ENCODE measurements around the gene TRIM44.

DNA sequence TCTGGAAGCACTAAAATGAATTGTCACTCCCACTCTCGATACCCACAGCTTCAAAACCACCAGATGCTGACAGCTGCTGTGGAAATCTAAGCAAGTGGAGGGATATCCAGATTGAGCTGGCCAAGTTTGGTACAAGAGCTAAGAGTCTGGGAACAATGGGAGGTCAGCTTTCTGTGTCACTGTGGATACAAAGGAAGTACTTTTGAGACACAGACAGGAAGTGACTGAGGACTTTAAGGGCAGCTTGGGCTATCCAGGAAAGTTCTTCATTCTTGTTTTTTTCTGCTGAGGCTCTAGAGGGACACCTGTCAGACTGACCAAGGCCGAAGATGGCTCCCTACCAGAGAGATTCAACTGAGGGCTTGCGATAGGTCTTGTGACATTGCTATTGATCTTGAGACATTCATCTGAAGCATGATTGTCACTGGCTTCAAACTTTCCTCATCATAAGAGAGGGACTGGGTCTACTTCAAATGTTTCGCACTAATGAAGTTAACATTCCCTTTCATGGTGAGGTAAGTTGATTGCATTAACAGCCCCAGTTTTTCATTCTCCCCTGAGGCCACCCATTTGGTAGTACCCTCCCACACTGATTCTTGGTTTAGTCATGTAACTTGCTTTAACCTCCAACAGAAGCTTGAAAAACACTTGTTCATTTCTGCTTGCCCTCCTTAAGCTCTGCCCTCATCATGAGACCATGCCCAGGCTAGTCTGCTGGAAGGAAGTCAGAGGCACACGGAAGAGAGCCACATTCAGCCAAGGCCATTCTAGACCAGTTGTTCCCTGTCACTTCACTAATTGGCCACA is 51.0 kb upstream of the CD44 start:
- RRBS = no CpG with 5 or more reads among the region's 5 CpGs

DNA sequence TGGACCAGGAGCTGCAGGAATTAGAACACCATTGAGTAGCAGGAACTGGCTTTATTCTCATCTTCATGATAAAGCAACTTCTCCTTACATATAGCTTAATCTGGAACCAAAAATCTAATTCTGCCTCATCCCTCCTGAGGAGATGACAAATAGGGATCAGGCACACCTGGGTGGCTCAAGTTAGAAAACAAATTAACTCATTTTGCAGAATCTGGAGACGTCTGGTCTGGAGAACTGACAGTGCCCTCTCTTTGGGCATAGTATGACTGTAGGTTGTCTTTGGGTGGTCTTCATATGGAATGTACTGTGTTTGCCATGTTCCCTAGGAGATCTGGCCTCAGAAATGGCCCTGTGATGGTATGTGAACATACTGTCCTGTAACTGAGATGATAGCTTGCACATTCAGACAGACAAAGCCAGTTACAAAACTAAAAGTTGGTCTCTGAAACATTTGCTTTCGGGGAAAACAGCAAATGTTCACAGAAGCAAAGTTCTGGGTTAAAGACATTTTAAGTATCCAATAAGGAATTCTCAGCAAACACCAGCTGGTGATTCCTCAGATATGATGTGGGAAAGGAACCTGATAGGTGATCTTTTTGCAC is 29.6 kb downstream of the CD44 start:
- RRBS = no CpG with 5 or more reads among the region's 2 CpGs

DNA sequence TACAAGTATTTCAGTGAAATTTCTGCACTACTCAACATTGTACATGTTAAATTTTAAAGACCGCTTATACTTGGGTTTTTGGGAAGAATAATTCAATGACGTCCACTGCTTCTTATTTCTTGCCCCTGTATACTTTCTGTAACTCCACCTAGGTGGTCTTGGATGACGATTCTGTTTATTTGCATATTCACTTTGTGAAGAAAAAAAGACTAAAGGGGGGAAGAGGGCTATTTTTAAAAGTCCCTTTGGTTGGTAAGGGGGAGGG is 68.4 kb downstream of the CD44 start:
- RRBS = no CpG with 5 or more reads among the region's 3 CpGs

- RRBS = no CpG with 5 or more reads among the region's 10 CpGs
These were observed 111.2 kb downstream of the SLC1A2 start for GRCh38 chr11:35308067-35308560.

DNA sequence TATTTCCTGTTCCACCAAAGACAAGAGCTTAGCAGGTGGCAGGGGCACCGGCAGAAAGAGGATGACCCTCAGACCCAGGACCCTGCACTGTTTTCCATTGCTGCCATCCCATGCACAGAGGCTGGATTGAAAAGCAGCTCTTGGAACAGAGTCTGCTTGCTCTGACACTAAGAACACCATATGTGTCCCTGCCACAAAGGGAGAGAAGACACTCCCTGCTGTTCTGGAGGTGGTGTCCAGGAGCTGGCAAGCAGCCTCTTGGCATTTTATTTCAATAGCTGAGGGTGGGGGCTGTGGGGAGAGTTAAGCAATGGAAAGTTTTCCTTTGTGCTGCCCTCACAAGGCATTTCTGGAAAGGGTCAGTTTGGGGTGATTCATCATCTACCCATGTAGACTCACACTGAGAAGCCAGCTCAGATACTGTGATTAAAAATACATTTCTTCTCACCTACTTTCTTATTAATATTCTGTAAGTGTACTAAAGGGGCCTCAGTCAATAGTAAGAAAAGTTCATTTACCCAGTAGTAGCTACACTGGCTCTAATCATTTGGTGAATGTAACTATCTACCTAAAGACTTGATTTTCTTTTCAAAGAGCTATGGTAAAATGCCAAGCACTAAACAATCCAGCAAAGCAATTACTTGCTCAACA is 55.3 kb downstream of the SLC1A2 start:
- RRBS = no CpG with 5 or more reads among the region's 1 CpG

DNA sequence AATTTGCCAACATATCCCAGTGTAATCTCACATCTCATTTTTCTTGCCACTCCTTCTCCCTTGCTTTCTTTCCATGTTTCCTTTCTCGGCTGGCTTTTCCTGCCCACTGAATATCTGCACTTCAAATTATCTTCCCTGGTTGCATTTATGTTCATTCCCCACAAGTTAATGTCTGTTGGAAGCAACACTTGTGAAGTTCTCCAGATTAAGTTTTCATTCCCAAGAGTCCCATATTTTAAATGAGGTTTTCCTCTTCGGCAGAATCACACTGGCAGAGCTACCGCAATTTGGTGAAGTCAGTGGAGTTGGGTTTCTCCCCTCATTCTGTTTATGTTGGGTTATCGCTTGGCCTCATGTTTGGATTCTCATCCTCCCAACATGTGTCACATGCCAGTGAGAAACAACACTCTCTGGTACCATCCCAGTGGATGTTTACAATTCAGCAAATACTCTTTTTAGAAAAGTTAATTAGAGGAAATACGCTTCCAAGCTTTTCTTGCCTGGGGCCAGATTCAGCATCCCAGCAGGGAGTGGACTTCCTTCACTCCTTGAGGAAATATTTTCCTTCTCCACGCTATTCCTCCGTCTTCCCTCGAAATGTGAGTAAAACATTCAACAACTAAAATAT is 2.2 kb downstream of the PAMR1 start:
- RRBS = no CpG with 5 or more reads among the region's 8 CpGs

- RRBS = 2% methylated on average over 23 of the region's 36 CpGs
These were observed at the start of gene TRIM44 for GRCh38 chr11:35662558-35662945. Gene TRIM44 (plus strand): TSS chr11:35662775.

DNA sequence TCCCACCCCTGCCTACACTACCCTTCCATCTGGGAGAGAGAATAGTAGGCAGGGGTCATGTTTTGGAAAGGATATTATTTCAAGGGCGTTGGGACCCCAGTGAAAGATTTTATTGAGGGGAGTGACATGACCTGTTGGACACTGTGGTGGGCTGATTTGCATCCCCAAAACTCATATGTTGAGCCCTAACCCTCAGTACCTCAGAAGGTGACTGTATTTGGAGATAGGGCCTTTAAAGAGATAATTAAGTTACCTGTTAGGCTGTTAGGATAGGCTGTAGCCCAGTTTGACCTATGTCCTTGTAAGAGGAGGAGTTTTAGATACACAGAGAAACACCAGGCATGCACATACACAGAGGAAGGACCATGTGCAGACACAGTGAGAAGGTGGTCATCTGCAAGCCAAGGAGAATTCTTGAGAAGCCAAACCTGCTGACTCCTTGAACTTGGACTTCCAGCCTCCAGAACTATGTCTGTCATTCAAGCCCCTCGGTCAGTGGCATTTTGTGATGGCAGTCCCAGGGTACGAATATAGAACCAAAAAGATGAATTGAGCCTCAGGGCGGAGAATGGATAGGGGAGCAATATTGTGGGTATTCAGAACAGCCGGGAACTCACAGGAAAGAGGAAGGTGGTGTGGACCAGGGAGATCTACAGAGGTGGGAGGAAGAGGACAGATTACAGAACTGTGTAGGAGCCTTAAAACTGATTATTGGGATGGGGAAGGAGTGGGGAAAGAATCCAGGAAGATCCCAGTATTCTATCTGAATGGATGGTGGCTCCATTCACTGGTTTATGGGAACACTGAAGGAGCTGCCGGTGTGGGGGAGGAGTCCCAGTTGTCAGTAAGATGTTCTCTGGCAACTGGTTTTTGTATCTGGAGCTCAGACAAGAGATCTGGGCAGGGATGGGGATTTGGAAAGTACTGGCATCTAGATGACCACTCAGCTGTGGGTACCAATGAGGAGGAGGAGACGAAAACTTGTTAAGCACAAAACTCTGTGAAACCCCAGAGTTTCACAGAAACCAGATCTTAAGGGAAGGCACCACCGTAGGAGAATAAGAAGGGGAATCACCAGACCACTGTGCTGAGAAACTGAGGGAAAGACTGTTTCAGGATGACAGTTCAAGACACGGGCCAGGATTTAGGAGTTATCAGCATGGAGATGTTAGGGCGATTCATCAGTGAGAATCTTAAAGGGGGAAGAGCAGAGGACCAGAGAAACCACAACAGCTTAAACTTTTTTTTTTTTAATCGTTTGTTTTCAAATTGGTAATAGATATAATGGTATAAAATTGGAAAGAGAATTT is 27.8 kb downstream of the LDLRAD3 start:
- RRBS = no CpG with 5 or more reads among the region's 11 CpGs

DNA sequence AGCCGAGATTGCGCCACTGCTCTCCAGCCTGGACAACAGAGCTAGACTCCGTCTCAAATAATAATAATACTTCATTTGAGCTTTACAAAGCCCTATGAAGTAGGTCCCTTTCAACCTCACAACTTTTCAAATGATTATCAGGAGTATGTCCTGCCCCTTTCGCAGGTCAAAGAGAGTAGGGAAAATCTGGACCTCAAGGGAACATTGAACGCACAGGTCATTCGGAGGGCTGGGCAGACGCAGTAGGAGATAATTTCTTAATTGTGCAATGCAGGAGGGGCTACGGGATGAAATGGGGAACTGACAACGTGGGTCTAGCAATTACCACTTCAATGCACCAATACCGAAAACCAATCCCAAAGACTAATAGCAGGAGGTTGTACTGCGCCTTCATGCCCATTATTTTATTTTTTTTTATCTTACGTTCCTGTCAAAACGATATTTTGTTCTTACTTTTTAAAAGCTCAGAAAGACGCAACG is 439 bp downstream of the COMMD9 start:
- RRBS = no CpG with 5 or more reads among the region's 15 CpGs

GRCh38 chr11:36375867-36376870 is 80.1 kb downstream of the PRR5L start:
- RRBS = 87% methylated on average over 14 of the region's 58 CpGs

DNA sequence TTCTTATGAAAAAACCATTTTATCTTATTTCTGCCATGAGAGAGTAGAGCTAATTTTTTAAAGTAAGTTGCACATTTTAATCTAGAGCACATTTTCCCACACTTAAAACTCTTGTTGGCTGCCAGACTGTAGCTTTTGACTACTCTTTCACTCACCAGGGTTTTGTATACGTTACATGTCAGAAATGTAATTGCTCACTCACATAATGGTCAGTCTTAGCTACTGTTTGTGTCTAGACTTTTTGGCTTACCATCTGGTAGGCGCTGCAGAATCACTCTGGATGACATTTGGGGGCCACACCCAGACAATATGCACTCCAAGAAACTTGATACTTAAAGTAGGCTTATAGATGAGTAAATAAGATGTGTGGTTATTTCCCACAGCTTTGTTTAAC is 88.9 kb downstream of the PRR5L start:
- RRBS = no CpG with 5 or more reads among the region's 2 CpGs

GRCh38 chr11:36388088-36388287 is 91.9 kb downstream of the PRR5L start:
- RRBS = no CpG with 5 or more reads among the region's 2 CpGs

- RRBS = no CpG with 5 or more reads among the region's 4 CpGs
These were observed 1178.6 kb downstream of the LRRC4C start for GRCh38 chr11:40280919-40281277.

- RRBS = no CpG with 5 or more reads among the region's 1 CpG
These were observed 1071.9 kb downstream of the LRRC4C start for GRCh38 chr11:40387443-40387973.

- RRBS = no CpG with 5 or more reads among the region's 27 CpGs
These were observed 590 bp downstream of the API5 start for GRCh38 chr11:43312279-43312893.

GRCh38 chr11:43474576-43475631 is 116.2 kb downstream of the TTC17 start:
- RRBS = no CpG with 5 or more reads among the region's 5 CpGs

DNA sequence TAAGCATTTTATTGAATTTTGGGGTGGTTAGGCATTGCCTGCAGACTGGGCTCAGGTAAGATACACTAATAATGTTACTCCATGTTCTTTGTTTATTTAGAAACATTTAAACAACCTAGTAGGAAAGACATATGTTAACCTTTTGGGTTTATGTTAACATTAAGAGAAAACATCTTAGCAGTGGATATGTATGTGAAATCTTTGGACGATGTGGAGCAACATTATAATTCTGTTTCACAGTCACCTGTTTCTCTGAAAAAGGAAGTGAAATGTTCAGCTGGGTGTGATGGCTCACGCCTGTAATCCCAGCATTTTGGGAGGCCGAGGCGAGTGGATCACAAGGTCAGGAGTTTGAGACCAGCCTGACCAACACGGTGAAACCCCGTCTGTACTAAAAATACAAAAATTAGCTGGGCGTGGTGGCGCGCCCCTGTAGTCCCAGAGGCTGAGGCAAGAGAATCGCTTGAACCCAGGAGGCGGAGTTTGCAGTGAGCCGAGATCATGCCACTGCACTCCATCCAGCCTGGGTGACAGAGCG is 1.5 kb downstream of the HSD17B12 start:
- RRBS = no CpG with 5 or more reads among the region's 13 CpGs

- RRBS = no CpG with 5 or more reads among the region's 21 CpGs
These were observed 18.2 kb downstream of the ALKBH3 start for GRCh38 chr11:43898546-43899523.

GRCh38 chr11:43920330-43921583 is 21.7 kb upstream of the C11orf96 start:
- RRBS = no CpG with 5 or more reads among the region's 13 CpGs

GRCh38 chr11:43933781-43934706 is 8.4 kb upstream of the C11orf96 start:
- RRBS = 14% methylated on average over 1 of the region's 20 CpGs

All from HCT116 (cell line).